UCH-1 (cell line): ENCODE measurements around a stretch of chr2.

- RRBS: no CpG with 5 or more reads among the region's 4 CpGs
Observed at GRCh38 chr2:38604012-38604493, 1.3 kb upstream of the HNRNPLL start.

DNA sequence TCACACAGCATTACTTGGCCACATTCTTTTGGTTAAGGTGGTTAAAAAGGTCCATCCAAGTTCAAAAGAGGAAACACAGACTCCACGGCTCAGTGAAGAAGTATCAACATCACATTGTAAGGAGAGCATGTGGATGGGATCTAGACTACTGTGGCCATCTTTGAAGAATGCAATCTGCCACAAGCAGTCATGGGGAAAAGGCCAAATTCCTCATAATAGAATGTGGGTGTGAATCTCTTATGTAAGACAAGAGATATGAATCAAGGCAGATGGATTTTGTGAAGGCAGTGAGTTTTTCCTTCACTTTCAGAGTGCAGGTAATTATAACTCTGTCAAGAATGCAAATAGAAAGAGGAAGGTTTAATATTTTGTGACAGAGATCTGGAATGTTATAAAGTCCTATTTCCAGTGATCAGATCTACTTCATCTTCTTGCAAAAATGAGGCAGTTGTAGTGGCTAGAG, 30.2 kb downstream of the SRSF7 start:
- RRBS: no CpG with 5 or more reads among the region's 1 CpG

- RRBS: no CpG with 5 or more reads among the region's 3 CpGs
Observed at GRCh38 chr2:38746437-38747127, 4.6 kb downstream of the SRSF7 start.

GRCh38 chr2:38849552-38850160, 26.1 kb downstream of the DHX57 start:
- RRBS: no CpG with 5 or more reads among the region's 4 CpGs

GRCh38 chr2:38852598-38853445, 22.9 kb downstream of the DHX57 start:
- RRBS: no CpG with 5 or more reads among the region's 7 CpGs

GRCh38 chr2:38975058-38975521, 85.4 kb downstream of the ARHGEF33 start:
- RRBS: no CpG with 5 or more reads among the region's 6 CpGs

- RRBS: no CpG with 5 or more reads among the region's 8 CpGs
Observed at GRCh38 chr2:39034980-39035726, 85.7 kb downstream of the SOS1 start.

DNA sequence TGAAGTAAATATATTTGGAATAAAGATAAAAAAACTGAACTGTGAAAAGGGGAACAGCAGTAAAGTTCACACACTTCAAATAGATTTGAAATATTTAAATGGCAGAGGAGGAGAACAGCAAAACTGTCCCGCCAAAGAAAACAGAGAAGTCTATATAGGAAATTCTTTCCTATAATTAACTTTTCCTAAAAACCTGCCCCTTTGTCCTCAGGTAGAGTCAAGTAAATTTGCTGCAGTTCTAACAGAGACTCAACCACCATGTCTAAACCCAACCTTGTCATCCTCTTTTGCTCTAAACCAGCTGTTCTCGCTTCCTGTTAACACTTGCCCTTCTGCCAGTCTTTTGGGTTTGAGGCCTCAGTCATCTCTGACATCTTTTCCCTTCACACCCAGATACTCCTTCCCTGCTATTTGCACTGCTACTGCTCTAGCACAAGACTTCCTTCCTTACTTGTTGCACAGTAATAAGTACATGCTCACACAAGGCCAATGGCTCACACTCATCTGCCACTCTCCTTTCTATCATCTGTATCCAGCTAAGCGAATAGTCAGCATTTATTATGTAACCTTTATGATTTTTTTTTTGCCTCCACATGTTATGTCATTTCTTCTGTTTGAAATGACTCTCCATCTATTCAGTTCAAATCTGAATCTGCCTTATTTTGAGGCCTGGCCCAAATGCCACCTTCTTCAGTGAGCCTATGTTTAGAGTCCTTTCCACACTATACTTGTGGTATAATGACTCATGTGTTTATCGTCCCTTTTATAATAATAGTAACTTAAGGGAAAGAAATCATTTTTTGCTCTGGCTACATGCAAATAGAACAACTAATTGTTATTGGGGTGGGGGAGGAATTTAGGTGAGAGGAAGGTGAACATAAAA, 145.3 kb upstream of the SOS1 start:
- RRBS: no CpG with 5 or more reads among the region's 4 CpGs

GRCh38 chr2:39286314-39286833, 150.7 kb downstream of the MAP4K3 start:
- RRBS: no CpG with 5 or more reads among the region's 4 CpGs

DNA sequence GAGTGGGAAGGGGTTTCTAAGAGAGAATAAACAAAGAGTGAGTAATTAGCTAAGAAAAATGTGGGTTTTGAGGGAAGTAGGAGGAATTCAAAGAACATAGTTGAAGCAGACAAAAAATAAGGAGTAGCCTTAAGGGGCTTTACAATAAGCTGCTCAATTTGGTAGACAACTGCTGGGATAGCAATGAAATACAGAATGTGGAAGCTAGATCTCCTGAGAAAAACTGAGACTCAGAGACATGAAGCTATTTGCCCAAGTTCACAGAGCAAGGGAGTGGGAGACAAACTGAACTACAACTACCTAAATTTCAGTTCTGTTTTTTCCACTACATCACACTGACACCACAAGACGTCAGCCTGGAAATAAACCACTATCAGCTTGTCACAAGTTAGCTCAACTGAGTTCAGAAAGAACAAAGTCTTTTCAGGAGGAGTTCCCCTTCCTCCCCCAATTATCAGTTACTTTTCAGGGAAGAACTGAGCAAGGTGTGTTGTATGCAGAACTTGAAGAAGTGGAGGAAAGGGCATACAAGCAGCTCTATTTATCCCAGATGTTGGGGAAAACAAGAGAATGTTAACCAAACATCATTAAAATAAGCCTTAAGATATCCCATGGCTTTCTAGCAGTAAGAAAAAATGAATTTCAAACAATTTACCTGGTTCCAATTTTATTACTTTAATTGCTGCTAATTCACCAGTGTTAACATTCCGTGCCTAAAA, 59.5 kb downstream of the MAP4K3 start:
- RRBS: no CpG with 5 or more reads among the region's 2 CpGs

- RRBS: no CpG with 5 or more reads among the region's 9 CpGs
Observed at GRCh38 chr2:39779552-39780037, 537 bp upstream of the THUMPD2 start.

- RRBS: no CpG with 5 or more reads among the region's 3 CpGs
Observed at GRCh38 chr2:40434747-40435076, 17.2 kb downstream of the SLC8A1 start.

GRCh38 chr2:40513036-40513472, 61.2 kb upstream of the SLC8A1 start:
- RRBS: no CpG with 5 or more reads among the region's 2 CpGs

- RRBS: no CpG with 5 or more reads among the region's 8 CpGs
Observed at GRCh38 chr2:41859835-41860760, 187.7 kb upstream of the PKDCC start.

GRCh38 chr2:41880363-41881116, 167.3 kb upstream of the PKDCC start:
- RRBS: no CpG with 5 or more reads among the region's 3 CpGs

GRCh38 chr2:41914084-41914617, 133.7 kb upstream of the PKDCC start:
- RRBS: no CpG with 5 or more reads among the region's 7 CpGs

- RRBS: no CpG with 5 or more reads among the region's 16 CpGs
Observed at GRCh38 chr2:42001747-42002124, 46.1 kb upstream of the PKDCC start.

- RRBS: no CpG with 5 or more reads among the region's 2 CpGs
Observed at GRCh38 chr2:42049971-42050092, 2.0 kb downstream of the PKDCC start.

- RRBS: no CpG with 5 or more reads among the region's 10 CpGs
Observed at GRCh38 chr2:42054812-42055262, 7.0 kb downstream of the PKDCC start.

DNA sequence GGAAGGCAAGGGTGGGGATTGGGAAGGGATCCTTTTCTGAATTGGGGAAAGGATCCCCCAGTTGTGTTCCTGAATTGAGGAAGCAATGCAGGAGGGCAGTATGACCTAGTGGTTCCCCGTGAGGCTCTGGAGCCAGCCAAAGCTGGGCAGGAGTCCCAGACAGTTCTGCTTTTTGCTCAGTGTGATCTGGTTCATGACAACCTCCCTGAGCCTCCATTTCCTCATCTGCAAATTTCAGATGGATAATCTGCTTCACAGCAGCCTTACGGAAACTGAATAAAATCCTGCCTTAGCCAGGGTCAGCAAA, 12.8 kb downstream of the PKDCC start:
- RRBS: no CpG with 5 or more reads among the region's 2 CpGs